Jurkat, Clone E6-1 (cell line): Measurements from ENCODE around the gene NIBAN1.

GRCh38 chr1:183842357-183842837, 37.5 kb downstream of the RGL1 start:
- RRBS: no CpG with 5 or more reads among the region's 9 CpGs

- RRBS: no CpG with 5 or more reads among the region's 17 CpGs
Observed at GRCh38 chr1:183866101-183867028, 61.4 kb downstream of the RGL1 start.

DNA sequence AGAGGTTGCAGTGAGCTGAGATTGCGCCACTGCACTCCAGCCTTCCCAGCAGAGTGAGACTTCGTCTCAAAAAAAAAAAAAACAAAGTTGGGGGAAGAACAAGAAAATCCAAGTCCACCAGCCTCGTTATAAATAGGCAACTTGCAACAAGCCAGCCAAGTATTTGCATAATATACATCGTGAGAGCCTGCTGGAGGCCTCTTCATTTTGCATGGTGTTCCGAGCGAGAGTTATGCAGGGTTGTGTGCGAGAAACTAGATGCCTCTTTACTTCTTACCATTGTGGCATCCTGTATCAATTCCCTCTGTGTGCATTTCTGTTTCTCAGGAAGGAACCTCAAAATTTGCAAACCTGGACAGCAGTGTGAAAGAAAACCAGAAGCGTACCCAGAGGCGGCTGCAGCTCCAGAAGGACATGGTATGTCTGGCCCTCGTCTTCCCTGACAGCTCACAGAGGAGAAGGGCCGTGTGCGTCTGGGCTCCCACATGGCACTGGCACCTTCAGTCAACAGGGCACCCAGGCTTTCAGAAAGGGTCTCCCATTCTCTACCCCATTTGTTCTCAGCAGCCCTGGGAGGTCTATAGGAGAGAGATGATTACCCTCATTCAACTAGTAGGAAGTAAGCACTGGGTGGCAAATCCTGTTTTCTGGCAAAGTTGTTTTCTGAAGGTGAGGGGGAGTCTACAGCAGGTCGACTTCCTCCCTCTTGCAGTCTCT, 92.7 kb downstream of the RGL1 start:
- RRBS: no CpG with 5 or more reads among the region's 13 CpGs

DNA sequence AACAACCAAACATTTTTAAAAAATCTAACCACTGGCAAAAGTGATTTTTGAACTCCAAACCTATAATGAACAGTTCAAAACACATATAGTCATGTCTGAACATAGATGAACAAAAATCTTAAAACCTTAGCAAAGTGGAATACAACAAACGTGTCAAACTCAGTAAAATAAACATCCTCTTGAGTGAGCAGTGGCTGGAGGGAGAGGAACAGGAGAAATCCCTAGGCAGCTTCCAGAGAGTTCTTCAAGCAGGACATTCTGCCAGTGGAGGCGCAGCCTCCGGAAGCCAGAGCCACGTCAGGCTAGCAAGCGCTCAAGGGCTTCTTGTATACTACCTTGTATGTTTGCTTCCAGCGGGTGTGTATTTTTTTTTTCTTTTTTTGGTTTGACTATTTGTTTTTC, 42.3 kb downstream of the COLGALT2 start:
- RRBS: no CpG with 5 or more reads among the region's 6 CpGs

- RRBS: no CpG with 5 or more reads among the region's 4 CpGs
Observed at GRCh38 chr1:184056866-184057810, 5.6 kb downstream of the TSEN15 start.

DNA sequence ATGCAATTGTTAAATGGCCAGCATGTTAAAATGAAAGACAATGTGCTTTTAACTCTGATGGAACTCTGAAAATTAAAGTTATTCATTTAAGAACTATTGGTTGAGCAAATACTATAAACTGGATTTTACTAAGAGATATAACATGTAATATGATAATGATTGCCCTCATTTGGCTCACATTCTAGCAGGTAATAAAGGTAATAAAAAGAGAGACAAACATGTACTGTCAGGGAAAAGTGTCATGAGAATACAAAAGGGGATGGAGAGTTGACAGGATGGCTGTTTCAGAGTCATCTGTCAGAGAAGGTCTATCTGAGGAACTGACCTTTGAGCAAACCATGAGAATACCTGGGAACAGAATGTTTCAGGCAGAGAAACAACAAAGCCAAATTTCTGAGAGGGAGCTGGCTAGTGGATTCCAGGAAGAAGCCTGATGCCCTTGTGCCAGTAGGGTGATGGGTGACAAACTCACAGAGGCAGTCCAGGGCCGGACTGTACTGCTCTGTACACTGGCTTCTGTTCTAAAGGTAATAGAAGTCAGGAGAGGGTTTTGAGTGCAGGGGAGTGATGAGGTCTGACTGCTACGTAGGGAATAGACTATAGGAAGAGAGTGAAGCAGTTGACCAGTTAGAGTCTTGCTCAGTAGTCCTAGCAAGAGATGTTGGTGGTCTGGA, 107.1 kb downstream of the C1orf21 start:
- RRBS: no CpG with 5 or more reads among the region's 2 CpGs

DNA sequence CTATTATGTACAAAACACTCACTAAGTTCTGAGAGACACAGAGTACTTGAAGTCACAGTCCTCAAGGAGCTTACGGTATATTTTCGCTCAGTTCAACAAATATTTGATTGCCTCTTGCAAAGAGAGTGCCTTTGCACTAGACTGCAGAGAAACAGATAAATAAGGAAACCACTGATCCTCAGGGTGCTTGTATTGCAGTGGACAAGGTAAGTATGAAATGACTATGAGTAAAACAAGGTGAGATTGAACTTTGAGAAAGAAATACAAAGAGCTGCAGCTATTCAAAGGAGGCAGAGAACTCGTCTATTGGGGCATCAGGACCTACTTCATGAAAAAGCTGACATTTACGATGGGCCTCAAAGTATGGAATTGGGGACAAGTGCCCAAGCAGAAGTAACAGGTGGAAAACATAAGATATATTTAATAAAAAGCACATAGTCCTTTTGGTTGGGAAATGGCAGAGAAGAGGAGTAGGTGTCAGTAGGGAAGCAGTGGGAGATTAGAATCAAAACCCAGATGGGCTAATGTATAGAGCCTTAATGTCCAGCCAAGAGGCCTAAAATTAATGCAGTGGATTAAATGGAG, 123.4 kb downstream of the C1orf21 start:
- RRBS: no CpG with 5 or more reads among the region's 4 CpGs

- RRBS: no CpG with 5 or more reads among the region's 6 CpGs
Observed at GRCh38 chr1:184555502-184556196, 168.8 kb downstream of the C1orf21 start.

- RRBS: no CpG with 5 or more reads among the region's 10 CpGs
Observed at GRCh38 chr1:184755737-184756077, 1.0 kb upstream of the EDEM3 start.

- RRBS: no CpG with 5 or more reads among the region's 3 CpGs
Observed at GRCh38 chr1:184893653-184894174, 80.6 kb downstream of the NIBAN1 start.

DNA sequence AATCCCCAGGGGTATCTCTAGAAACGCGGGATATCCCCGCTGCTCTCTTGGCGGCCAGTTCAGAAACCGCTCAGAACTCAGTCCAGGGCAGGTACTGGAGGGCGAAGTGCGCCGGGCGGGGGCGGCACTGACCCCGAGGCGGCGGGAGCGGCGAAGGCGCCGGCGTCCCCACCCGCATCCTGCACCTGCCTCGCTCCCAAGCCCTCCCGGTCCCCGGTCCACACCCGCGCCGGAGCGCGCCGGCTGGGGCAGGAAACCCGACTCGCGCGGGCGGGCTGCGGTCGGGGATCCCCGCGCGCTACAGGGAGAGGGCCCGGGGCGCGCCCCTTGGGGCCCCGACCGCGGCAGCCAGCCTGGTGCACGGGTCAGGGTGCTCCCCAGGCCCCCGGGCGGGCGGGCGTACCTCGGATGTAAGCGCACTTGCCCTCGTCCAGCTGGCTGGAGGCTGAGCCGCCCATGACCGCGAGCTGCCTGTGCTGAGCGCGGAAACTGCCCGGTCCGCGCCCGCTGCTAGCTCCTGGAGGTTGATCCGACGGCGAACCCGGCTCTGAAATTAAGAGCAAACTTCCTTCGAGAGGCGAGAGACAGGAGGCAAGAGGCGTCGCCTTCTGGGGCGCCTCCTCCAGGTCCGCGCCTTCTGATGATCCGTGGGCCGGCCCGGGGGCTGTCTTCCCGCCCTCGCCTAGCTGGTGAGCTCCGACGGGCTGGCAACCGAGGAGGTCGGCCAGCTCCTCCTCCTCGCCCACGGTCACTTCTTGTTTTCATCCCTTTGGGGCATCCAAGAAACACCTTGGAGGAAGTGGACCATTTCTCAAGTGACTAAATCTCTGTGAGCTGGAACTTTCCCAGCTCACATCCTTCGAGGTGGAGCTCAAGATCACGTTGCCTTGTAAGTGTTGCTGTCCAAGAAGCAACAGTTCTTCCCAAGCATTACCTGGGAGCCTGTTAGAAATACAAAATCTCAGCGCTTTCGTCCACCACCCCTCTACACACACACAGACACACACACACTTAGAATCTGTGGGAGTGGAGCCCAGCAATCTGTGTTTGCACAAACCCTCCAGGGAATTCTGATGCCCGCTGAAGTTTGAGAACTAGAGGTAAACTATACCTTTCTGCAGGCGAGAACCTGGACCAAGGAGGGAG, at the start of gene NIBAN1:
Gene NIBAN1 (minus strand): TSS at position 610 of the 1,146 bp plus-strand sequence.
- RRBS: 8% methylated on average over 40 of the region's 89 CpGs

GRCh38 chr1:185151660-185152052, 5.1 kb downstream of the TRMT1L start:
- RRBS: no CpG with 5 or more reads among the region's 2 CpGs

DNA sequence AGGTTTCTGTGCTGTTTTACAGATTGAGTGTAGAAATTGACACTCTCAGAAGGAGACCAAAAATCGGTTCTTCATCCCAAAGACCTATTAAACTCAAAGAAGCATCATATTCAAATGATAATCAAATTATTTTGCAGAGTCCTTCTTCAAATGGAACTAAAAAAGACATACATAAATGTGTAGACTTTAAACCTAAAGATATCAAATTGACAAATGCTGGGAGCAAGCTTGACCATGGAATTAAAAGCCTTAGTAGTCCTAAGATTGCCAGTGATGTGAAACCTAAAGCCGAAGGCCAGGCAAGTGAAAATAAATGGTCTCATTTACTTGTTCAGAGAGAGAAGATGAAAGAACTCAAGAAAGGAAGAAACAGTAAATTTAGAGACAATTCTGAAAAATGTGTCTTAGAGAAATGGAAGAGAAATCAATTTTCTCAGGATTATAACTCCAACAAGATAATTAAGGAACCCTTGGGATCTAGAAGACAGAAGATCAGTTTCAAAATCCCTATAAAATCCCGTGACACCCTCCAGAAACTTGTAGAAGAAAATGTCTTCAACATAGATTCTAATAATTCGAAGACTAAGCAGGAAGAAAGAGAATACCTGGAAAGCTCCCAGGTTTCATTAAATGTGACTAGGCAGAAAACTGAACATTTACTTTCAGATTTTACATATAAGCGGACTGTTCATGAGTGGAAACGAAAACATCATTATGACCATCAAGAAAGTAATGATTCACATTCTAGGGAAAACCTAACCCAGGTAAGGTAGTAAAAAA, 17.6 kb downstream of the SWT1 start:
- RRBS: no CpG with 5 or more reads among the region's 6 CpGs

DNA sequence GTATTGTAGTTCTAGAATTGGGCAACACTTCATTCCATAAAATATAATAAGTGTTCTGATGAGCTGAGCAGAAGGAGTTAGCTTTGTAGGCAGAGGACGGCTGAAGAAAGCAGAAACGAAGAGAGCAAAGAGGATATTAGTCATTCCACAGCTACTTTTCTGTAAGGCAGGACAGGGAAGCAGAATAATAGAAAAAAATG, 20.2 kb upstream of the IVNS1ABP start:
- RRBS: no CpG with 5 or more reads among the region's 2 CpGs

DNA sequence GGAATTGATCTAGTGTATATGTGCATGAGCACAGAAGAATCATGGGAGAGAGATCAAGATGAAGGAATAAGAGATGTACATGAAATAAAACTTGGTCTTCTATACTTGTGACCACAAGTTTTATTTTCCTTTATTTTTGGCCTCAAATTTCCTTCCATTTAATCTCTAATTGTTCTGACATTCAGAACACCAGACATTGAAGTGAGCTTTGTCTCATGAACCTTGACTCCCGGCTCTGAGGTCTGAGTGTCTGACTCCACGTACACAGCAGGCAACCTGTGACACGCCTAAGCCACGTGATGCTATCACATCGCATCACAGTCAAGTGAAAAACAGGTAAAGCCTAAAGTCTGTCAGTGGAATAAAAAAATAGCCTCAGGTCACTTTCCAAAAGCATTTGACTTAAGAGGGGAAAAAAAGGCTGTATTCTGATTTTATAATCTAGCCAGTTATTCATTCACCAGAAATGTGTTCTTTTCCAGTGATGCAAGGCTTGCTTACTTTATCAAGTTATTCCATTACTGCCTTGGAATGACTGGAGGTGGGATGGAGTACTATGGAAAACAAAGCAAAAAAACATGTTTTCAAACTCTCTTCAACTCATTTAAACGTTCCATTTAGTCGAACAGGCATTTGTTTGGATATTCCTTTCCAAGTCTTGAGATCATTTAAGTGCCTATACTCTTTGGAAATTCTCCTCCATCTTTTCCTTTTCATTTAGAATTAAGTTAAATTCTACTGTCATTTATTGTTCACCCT, 163.2 kb upstream of the HMCN1 start:
- RRBS: no CpG with 5 or more reads among the region's 7 CpGs

DNA sequence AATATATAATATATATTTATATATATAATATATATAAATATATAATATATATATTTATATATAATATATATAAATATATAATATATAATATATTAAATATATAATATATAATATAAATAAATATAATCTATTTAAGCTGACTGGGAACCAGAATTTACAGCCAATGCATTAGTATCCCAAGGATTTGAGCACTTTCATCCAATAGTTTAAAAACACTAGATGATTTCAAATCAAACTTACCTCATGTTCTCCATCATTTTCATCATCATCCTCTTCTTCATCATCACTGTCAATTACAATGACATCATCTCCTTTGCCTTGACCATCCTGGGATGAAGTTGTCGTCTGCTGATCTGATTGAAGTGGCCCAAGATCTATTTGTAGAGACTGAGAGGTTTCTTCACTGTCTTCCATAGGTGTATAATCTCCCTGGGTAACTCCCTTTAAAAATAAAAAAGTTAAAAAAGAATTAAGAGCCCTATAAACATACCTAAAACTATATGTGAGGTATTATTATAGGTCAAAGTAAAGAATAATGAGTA, 31.2 kb downstream of the PRG4 start:
- RRBS: no CpG with 5 or more reads among the region's 1 CpG

DNA sequence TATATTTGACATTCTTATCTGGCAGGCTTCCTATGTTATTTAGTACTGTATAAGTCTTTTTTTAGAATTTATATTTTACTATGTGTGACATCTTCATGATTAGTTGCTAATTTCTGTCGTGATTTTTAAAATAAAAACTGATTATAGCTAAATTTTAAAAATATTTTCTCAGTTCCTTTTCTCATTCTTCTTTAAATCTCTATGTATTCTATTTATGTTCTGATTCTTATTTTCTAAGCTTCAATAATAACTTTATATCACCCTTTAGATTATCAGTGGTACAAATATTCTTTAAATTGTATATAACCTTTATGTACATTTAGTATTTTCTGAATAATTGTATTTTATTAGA, 844.6 kb downstream of the BRINP3 start:
- RRBS: no CpG with 5 or more reads among the region's 1 CpG

- RRBS: no CpG with 5 or more reads among the region's 9 CpGs
Observed at GRCh38 chr1:189762621-189763002, 715.1 kb downstream of the BRINP3 start.

- RRBS: no CpG with 5 or more reads among the region's 4 CpGs
Observed at GRCh38 chr1:189935001-189935327, 542.7 kb downstream of the BRINP3 start.